REH cell (cell line): ENCODE data around the genes WFS1, PPP2R2C and MAN2B2.

DNA sequence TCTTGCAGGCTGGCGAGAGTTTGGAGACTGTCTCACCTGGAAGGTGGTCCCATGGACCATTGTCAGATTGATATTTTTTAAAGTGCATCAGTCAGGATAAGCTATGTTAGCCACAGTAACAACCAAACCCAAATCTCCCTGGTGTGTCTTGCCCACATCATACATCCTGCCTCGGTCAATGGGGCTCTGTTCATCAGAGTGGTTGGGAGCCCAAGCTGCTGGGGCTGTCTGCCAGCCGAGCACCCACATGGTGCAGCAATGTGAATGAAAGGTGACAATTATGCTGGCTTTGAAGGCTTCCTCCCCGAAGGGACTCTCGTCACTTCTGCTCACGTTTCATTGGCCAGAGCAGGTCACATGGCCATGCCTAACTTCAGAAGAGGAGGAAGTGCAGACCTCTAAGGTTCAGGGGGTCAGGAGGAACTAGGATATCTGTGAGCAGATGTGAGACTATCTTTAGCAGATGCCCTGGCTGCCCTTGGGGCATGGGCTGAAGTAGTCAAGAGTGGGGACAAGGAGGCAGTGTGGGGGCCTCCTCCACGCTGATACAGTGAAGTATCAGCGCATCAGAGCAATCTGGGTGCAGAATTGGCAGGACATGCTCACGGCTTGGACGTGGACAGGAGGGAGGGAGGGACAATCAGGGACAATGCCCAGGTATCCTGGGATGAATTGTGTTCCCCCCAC, 1.3 kb upstream of the JAKMIP1 start:
- PRO-cap: bidirectional peak, plus-strand start at position 401 of the sequence, minus-strand start at position 262 of the sequence

DNA sequence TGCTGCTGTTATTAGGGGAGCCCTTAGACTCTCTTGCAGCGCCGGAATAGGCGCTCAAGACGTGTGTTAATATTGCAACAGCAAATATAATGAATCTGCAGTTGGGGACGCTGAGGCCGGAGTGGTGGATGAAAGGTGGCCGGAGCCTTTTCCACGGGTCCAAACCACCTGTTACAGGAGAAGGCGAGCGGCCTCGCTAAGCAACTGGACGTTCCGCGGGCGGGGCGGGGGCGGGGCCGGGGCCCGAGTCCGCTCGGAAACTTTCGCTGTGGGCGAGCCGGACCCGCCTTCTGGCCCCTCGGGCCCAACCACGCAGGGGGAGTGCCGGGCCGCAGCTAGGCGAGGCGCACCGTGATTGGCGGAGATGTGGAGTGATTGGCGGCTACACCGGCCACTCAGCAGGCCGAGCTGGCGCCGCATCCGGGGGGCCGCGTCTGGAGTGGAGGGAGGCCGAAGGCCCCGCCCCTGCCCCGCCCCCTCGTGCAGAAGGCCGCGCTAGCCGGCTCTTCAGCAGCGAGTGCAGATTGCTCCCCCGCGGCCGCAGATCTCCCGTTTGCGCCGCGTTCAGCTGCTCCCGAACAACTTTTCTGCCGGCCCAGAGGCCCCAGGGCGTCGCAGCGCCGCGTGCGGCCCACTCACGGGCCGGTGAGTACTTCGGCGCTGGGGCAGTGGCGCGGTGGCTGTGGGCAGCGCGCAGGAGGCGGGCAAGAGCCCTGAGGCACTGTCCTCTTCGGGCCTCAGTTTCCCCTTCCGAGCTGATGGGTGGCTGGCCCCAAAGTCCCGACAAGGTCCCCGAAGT, at the start of gene WFS1:
WFS1 (plus strand) TSS at position 481 of the 799 bp plus-strand sequence.
- PRO-cap: bidirectional peak, plus-strand start at position 522 of the sequence, minus-strand start at position 215 of the sequence

DNA sequence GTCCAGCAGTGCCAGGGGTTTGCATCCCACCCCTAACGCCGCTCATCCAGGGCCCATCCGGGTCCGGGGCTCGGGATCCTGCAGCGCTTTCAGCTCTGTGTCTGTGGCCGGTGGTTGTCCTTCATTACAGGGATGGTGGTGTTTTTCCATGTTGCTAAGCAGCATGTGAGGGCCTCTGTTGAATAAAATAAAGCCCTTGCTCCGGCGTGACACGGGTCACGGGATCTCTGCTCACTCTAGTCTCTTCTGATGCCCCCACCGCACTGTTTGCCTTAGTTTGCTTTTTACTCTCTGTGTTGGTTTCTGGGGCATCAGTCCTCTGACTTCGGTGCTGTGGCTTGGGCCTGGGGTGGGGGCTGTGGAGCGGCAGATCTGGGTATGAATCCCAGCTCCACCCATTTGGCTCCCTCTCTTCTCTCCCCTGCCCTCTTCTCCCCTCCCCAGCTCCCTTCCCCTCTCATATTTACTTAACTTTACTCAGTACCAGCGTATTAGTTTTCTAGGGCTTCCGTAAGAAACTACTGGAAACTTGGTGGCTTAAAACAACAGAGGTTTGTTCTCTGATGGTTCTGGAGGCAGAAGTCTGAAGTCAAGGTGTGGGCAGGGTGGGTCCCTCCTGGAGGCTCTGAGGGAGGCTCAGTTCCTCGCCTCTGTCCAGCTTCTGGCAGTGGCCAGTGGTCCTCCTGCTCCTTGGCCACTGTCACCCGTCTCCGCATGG, 6.7 kb downstream of the WFS1 start:
- PRO-cap: no peak

DNA sequence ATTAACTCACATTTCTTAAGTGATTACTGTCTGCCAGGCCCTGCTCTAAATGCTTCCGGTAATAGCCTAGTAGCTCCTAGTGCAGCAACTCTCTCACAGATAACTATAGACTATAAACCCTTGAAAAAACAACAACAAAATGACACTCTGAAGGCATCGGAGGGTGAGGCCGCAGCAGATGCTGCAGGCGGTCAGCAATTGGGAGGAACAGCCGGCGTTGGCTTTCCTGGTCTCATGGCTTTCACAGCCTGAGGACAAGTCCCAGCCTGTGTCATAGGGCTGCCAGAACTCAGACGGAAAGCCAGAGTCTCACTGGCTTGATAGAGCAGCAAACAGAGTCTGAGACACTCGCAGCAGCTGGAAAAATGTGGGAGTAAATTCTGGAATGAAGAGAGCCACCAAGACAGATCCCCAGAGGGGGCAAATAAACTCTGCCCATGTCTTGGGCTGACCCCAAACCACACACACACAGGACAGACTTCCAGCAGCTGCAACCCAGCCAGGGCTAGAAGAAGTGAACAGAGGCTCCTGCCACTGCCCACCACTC, 86.3 kb downstream of the PPP2R2C start:
- PRO-cap: no peak

DNA sequence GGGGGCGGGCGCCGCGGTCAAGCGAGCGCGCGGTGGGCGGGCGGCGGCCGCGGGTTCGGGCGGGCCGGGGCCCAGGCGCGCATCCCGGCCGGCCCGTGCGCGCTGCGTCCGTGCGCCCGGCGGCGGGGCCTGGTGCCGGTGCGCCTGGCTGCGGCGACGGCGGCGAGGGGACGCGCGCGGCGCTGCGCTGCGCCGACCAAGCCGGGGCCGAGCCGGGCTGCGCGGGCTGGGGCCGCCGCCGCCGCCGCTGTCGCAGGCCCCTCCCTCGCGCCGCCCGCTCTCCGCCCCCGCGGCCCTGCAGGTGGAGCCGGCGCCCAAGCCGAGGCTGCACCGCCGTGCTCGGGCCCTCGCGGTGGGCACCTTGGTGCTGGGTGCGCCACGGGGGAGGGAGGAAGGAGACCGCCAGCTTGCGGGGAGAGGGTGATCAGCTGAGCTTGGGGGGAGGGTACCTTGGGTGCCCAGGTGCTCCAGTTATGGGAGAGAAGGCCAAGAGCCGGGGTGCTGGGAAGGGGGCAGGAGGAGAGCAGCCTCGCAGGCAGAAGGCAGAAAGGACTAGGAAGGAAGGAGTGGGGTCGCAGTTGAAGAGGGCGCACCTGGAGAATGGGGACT, at the start of gene PPP2R2C:
PPP2R2C (minus strand) TSS at position 219 of the 609 bp plus-strand sequence.
- PRO-cap: no peak

DNA sequence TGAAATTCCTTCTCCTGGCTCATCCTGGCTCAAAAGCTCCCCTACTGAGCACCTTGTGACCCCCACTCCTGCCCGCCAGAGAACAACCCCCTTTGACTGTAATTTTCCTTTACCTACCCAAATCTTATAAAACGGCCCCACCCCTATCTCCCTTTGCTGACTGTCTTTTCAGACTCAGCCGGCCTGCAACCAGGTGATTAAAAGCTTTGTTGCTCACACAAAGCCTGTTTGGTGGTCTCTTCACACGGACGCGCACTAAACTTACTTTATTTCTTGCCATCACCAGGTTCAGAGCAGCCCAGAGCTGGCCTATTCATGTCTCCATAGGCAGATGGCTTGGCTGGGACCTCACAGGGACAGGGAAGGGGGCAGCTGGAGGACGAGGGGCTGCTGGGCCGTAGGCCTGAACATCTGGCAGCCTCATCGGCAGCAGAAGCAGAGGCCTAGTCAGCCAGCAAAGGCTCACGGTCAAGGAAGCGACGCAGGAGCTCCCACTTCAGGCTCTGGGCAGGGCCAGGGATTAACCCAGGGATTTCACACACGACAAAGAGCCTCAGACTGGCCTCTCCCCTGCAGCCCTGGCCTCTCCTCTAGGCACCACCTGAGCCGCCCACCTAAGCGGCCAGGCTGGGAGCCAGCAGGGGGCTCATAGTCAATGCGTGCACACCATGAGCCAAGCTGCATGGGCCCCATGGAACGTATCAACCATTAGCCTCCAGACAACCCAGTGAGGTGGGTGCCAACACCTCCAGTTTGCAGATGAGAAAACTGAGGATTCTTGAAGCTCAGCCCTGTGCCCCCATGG, 46.0 kb upstream of the MAN2B2 start:
- PRO-cap: no peak

DNA sequence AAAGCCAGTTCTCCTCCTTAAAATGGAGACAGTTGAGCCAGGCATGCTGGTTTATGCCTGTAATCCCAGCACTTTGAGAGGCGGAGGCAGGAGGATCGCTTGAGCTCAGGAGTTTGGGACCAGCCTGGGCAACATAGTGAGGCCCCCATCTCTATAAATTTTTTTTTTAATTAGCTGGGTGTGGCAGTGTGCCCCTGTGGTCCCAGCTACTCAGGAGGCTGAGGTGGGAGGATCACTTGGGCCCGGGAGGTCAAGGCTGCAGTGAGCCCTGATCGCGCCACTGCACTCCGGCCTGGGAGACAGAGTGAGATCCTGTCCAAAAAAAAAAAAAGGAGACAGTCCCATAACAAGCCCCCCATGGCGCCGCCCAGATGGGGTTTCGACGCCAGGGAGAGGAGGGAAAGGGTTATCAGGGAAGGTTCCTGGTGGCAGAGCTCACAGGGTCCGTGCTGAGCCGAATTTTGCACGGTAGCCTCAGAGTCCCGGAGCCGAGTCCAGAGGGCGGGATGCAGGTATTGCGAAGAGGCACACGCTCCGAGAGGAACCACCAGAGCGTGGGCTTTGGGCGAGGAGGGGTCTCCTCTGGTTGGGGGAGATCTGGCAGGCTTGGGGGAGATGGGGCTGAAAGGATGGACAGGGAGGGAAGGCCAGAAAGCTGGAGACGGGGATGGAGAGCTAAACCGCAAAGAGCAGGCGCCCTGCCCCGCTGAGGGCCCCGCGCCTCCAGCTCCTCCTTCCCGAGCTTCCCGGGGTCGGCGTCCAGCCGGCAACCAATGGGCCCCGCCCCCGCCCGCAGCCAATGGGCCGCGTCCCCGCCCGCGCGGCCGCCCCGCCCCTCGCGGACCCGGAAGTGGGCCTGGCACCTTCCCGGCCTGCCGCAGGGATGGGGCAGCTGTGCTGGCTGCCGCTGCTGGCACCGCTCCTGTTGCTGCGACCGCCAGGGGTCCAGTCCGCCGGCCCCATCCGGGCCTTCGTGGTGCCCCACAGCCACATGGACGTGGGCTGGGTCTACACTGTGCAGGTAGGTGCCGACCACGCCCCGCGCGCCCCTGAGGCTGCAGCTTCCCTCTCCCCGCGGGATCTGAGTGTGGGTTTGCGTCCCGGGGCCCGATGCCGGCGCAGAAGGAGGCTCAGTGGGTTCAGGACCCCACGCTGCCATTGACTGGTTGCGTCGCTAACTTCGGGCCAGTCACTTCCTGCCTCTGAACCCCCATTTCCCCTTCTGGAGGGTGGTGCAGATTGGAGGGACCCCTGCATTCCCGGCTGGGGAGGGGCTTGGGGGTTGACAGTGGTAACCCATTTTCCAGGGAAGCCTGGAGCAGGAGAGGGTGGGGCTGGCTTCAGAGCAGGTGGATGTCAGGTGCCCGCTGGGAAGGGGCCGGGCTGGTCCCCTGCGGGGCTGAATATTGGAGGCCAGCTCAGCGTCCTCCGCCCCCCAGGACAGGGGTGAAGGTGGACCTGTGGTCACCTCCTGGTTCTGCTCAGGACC, at the start of gene MAN2B2:
MAN2B2 (plus strand) TSS at position 862 of the 1,489 bp plus-strand sequence.
- PRO-cap: bidirectional peak, plus-strand start at position 862 of the sequence, minus-strand start at position 736 of the sequence

DNA sequence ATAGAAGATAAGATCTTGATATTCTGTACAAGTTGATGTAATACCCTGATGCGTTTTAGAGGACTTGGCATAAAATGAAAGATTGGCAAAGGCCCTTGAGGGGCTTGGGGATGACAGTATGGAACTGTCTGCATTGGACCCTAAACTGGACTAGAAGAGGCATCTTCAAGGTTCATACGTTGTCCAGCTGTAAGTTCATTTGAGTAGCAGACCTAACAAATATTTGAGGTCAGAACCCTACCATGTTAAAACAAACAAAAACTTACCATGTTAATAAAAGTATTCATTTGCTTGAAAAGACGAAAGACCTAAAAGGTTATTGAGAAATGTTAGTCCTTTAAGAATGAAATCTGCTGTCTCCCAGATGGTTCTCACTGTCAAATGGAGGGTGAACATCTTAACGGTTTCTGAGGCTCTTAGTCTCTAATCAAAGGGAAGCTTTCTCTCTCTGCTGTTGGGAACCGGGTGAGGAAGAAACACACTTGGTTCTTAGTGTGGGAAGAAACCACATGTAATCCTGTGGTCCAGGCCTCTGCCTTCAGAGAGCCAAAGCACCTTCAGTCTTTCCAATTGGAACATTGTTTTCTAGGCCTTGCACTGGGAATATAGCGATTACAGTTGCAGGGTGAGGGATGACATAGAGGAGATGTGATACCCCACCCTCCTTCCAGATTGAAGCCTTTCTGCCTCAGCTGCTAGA, 2.1 kb downstream of the MRFAP1 start:
- PRO-cap: no peak

GRCh38 chr4:6708088-6708711, 1.5 kb downstream of the MRFAP1L1 start:
- PRO-cap: no peak

- PRO-cap: bidirectional peak, plus-strand start at chr4:6727140, minus-strand start at chr4:6727141; bidirectional peak, plus-strand start at chr4:6727378, minus-strand start at chr4:6727376; bidirectional peak, plus-strand start at chr4:6727961, minus-strand start at chr4:6727584
These were observed 11.2 kb downstream of the BLOC1S4 start for GRCh38 chr4:6726836-6727855.

DNA sequence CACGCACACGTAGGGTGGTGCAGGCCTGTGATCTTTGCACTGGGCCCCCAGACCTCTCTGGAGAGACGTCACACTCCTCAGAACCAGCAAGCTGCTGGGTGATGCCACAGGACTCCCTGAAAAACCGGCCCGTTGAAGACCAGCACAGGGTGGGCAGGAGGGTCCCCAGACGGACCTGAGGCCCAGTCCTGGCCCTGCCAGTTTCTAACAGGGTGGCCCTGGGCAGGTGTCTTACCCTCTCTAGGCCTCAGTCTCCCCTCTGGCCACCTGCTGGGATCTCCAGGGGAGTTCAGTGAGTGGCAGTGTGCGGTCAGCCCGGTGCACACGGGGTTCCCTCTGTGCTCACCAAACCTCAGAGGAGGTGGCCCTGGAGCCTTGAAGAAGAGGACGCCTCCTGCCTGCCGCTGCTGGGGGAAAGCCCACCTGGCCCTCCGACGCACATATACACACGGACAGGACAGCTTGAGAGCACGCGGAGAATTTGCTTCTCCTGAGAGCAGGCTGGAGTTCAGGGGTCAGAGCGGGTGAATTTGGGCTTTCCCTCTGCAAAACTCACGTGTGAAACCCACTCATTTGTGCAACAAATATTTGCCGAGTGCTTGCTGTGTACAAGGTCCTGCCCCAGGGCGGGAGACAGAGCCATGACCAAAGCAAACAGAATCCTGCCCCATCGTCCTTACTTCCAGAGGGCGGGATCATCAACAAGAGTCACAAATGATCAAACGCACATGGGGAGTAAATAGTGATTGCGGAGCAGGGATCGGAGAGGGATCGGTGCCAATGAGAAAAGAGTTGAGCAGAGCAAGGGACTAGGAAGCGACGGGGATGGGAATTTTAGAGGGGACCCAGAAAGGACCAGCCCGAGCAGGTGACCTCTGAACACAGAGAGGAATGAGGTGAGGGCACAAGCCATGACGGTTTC, 17.4 kb downstream of the BLOC1S4 start:
- PRO-cap: no peak

DNA sequence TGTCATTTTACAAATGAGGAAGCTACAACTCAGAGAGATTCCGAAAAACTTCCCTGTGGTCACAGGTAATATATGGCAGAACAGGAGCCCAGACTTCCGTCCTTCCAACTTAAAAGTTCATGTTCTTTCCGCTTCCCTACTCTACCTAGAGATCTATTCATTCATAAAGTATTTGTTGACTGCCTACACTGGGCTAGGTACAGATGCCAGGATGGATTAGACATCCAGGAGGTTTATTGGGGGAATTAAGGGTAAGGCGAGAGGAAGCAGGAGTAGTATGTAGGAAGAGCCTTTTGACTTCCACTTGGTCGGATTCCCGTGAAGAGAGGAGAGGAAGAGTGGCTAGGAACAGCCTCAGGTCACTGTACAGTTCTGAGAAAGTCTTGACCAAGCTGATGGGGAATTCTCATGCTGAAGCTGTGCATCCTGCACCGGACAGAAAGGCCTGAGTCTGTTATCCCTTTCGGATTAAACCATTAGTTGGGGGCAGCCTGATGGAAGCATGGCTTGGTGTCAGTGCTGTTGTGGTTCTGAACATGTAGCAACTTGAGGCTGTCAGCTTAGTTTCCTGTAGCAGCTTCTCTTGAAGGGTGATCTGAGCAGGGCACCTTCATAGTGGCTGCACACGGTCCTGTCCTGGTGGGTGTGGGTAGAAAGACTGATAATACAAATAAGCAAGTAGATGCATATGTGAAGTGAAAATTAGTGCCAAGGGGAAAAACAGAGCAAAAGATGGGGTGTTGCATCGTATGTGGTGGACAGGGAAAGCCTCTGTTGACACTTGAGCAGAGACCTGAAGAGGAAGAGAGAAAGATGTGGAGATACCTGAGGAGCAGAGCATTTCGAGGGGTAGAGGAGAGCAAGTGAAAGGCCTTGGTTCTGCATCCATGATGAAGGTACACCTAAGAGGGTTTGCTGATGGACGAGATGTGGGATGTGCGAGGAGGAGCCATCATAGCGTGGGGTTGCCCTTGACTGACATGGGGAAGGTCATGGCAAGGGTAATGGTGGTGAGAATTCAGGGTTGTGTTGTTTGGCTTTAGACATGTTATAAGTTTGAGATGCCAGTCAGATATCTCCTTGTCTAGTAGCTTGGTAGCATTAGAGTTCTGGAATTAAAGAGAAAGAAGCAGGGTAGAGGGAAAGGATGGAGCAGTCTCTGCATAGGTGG, 11.7 kb downstream of the KIAA0232 start:
- PRO-cap: no peak

DNA sequence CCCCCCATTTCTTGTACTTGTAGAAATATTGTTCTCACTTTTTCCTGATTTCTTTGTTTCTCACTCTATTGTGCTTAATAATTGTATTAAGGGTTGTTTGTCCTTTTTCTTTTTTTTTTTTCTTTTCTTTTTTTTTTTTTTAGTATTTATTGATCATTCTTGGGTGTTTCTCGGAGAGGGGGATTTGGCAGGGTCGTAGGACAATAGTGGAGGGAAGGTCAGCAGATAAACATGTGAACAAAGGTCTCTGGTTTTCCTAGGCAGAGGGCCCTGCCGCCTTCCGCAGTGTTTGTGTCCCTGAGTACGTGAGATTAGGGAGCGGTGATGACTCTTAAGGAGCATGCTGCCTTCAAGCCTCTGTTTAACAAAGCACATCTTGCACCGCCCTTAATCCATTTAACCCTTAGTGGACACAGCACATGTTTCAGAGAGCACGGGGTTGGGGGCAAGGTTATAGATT, 53.9 kb downstream of the KIAA0232 start:
- PRO-cap: no peak

GRCh38 chr4:6883905-6885075, 25.3 kb upstream of the TBC1D14 start:
- PRO-cap: no peak

DNA sequence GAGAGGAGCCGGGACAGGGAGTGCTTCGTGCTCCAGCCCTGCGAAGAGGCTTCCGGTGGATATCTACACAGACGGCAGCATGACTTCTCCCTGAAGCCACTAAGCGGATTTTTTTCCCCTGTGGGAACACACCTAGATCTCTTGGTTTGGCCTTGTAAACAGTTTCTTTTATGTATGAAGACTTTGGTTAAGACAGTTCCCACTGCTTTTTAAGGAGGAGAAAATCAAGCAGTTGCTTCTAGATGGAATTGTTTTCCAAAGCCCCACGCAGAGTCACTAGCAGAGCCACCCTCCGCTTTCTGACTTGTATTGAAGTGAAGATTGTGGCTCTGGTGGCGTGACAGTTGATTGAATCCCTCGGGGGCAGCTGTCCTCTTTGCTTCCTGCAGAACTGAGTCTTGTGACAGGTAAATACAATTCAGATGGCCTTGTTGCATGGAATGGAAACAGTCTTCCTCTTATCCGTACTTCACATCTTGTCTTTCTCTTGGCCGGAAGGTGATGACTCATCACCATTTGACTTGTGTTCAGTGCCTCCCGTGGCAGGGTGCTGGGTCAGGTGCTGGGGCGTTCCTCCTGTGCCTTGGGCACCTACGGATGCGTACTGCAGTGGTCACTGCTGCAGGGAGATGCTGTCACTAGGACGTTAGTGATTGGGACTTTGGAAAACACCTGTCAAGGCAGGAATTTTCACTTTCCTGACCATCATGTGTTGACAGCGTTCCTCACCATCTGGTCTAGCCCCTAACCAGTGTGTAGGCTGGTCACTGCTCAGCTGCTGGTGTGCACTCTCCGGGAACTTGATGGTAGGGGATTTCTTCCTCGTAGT, 6.9 kb downstream of the TBC1D14 start:
- PRO-cap: no peak

- PRO-cap: no peak
These were observed 8.8 kb downstream of the TBC1D14 start for GRCh38 chr4:6918235-6918969.

GRCh38 chr4:6929568-6930508, 20.2 kb downstream of the TBC1D14 start:
- PRO-cap: no peak

DNA sequence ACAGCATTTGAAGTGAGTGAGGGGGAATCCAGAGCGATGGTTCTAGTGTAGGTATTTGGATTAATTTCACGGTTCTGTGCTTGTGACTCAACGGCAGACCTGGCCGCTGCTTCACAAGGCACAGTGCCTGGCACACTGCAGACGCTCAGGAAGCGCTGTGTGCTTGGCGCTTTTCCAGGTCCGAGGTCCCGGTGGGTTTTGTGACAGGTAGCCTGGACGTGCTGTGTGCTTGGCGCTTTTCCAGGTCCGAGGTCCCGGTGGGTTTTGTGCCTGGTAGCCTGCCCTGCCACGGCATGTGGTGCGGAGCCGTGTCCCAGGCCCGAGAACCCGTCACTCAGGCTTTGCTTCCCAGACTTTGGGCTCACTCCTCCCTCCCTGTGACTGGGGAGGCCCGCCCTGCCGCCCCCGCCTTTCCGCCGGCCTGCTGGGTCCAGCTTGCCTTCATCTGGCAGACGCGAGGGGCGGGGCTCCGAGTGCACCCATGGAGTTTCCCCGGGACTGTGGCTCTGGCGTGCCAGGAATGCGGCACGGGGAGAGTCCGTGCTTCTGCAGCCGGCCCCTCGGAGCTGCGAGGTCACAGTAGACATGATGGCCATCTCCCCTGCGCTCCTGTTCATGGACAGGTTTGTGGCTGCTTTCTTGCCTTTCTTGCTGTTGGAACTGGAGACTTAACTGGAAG, 44.2 kb downstream of the TBC1D14 start:
- PRO-cap: no peak

DNA sequence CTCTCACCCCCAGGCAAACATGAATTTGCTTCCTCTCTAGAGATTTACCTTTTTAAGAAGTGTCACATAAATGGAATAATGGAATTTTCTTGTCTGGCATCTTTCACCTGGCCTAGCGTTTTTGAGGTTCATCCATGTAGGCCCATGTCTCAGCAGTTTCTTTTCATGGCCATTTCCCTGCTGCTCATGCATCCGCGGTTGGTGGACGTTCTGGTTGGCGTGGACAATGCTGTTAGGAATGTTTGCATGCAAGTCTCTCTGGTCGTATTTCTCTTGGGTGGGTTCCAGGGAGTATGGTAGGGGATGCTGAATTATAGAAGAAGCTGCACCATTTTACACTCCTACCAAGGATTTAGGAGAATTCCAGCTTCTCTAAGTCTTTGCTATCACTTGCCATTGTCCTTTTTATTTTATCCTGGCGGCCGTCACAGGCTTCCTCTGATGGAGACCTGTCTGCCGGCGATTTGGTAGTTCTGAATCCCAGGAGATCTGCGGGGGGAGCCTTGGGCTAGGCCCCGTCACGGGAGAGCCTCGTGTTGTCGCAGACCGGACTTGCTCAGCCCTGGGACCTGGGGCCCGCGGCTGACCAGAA, 56.6 kb downstream of the CCDC96 start:
- PRO-cap: no peak

DNA sequence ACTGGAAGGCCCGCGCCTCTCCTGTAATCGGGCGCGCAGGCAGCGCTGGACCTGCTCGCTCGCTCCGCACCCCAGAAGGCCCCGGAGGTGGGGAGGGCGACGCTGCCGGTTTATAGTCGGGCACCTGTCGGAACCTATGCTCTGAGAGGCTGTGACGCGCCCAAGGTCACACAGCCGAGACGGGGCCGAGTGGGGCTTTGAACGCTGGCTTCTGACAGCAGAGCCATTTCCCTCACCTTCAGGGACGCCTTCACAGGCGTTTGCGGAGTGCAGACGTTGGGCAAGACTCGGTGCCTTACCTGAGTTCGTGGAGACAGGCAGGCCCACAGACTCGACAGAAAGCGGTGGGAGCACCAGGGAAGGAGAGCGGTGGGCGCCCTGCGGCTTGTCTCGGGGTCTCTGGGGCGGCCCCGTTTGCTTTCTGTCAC, 729 bp downstream of the TADA2B start:
- PRO-cap: bidirectional peak, plus-strand start at position 169 of the sequence, minus-strand start at position 138 of the sequence